Hematopoietic multipotent progenitor cell (in vitro differentiated cells): ENCODE measurements around the gene FAM9B.

DNA sequence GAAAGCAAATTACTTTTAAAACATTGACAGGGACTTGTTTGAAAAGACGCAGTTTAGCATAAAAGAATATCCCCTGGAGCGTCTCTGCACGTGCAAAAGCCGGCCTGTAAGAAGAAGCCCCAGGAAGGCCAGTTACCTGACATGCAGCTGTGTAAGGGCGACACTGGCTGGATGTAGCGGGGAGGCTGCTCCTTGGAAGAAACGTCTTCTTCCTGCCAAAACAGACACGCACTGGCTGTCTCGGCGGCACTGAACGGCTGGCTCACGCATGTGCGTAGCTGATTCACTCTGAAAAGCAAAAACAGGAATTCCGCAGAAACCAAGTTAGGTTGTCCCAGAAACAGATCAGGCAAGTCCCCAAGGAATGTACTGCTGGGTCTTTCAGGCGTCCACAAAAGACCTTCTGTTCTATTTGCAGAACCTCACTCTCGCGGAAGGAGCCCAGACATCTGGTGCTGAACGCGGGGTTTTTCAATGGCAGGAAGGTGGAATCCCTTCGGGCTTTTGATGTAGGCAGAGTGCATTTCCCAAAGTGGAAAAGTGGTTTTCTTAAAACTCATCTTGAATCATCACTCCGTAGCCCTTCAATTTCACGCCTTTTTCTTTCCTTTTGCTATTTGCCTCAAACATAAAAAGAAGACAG, 4.0 kb upstream of the ARSL start:
- CAGE, long polyA plus RNA, result no peak

GRCh38 chrX:6227644-6227947, 1.1 kb downstream of the NLGN4X start:
- CAGE, long polyA plus RNA, result no peak

DNA sequence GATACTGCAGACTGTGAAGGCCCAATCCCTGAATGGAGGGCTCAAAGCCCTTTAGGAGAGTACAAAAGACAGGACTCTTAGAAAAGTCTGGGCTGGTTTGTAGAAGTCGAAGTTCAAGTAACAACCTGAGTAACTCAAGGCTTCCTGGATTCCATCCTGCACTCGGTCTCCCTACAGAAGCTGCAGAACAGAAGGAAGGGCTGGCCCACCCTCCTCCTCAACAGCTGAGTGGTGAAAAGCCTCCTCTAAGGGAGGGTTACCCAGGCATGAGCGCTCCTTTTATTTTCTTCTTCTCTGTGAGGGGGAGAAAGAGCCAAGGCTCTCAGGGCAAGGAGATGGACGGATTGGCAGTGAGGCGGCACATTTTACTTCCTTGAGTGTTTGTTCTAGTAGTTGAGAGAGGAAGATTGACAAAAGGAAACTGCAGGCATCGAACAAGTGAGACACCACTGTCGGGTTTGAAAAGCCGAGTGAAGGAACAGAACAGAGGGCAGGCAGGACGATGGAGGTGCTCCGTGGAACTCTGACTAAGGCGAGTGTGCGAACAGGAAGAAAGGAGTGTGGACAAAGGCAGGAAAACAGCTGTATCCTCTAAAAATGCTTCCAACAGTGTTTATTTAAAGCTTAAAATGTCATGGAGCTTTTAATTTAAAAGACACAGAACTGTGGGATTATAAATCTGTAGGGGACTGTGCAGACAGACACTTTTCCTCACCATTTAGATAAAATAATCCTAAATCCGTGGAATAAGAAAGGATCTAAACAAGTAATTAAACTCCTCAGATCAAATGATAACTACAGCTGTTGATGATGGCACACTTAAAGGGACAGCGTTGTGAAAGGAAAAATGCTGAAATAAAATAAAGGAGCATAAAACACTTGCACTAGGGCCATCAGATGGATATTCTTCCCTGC, 38.3 kb upstream of the STS start:
- CAGE, long polyA plus RNA, result no peak

DNA sequence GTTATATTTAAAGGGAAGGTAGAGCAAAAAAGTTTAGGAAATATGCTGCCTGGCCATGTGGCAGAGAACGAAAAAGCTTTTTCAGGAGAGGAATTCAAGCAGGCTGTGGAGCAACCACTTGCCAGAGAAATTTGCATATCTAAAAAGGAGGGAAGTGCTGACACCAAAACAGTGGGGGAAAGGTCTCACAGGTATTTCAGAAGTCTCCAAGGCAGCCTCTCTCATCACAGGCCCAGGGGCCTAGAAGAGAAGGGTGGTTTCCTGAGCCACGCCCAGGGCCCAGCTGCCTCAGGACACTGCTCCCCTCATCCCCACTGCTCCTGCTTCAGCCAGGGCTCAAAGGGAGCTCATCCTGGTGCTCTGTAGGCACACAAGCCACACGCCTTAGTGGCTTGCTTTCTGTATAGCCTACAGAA, 29.9 kb upstream of the STS start:
- CAGE, long polyA plus RNA, result no peak

- CAGE, long polyA plus RNA, result no peak
These were observed 390 bp upstream of the STS start for GRCh38 chrX:7147108-7147535.

GRCh38 chrX:9033974-9034291, at the start of gene FAM9B:
TSS of gene FAM9B (minus strand) at chrX:9034127.
- CAGE, long polyA plus RNA, result no peak

DNA sequence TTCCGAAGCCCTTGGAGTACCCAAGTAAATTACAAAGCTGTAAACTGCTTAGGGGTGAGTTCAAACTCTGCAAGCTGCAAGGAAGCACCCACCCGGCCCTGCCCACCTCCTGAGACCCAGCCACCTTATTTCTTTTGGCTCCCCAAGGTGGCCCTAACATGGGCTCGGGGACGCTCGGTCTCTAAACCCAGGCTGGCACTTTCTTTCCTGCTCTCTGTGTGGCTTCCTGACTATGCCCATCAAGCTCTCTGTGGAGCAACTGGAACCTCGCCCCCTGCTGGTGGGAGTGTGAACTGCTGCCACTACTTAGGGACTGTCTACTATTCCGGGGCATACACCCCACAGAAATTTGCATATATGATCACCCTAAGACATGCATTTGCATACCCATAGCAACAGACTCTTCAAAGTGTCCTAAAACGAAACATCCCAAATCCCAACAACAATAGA, 151.7 kb upstream of the TBL1X start:
- CAGE, long polyA plus RNA, result no peak

DNA sequence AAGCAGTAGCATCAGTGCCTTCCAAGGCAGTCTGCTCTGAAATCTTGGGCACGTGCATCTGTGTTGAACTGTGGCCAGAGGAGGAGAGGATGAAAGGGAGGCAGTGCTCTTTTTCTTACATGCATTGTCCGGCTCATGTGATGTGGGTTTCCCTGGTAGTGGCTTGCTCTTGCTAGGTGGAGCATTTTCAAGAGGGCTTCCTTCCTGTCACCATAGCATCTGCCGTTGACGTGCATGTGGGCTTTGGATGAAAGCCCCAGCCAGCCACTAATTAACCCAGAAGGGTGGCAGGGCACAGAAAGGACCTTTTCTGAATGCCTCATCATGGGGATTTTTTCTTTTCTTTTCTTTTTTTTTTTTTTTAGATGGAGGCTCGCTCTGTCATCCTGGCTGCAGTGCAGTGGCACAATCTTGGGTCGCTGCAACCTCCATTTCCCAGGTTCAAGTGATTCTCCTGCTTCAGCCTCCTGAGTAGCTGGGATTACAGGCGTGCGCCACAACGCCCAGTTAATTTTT, 121.3 kb downstream of the GPR143 start:
- CAGE, long polyA plus RNA, result no peak

DNA sequence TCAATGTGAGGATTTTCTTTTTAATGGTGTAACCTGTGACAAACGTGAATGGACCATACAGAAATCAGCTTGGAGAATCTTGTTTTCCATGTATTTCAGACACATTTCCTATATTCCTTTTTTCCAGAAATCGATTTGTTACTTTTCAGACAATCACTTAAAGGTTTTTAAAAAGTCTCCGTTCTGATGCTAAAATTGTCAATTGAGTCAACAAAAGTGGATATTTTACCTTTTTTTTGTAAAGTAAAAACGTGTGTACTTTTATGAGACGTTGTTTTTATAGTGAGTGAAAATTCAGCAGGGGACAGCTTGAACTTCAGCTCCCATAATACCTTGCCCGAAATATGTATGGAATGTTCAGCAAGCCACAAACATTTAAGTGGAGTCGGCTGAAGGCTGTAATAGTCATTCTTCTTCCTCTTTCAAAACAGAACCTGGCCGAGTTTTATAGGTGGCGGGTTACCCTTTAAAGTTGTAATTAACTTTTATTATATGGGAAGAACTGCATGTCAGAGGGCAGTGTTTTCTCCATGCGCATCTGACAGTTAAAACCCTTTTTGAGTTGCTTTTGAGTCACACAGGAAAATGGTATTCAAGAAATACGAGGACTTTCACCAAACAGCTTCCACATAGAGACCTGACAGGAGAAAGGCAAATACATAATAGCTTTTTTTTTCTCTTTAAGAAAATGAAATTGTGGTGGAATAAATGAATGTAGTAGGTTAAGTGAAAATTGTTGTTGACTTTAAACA, 50.7 kb downstream of the CLDN34 start:
- CAGE, long polyA plus RNA, result no peak

- CAGE, long polyA plus RNA, result no peak
These were observed 74.1 kb downstream of the CLDN34 start for GRCh38 chrX:10041235-10041675.

DNA sequence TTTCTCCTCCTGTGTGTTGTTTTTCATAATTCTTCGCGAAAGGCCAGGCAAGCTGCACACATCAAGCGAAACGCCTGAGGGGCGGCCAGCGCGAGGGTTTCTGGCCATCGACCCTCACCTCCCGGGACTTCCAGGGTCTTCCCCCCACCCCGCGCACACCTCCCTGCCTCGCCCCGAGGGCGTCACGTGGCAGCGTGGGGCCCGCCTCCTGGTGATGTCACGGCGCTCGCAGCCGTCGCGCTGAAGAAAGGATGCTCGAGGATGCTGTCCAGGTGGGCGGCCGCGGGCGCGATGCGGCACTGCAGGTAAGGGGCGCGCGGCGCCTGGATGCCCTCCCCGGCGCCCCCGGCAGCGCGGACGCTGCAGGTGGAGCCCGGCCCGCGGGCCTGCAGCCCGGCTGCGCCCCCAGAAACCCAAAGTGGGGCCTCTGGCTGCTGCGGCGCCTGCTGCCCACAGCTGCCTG, 1.5 kb downstream of the CLCN4 start:
- CAGE, long polyA plus RNA, result no peak

DNA sequence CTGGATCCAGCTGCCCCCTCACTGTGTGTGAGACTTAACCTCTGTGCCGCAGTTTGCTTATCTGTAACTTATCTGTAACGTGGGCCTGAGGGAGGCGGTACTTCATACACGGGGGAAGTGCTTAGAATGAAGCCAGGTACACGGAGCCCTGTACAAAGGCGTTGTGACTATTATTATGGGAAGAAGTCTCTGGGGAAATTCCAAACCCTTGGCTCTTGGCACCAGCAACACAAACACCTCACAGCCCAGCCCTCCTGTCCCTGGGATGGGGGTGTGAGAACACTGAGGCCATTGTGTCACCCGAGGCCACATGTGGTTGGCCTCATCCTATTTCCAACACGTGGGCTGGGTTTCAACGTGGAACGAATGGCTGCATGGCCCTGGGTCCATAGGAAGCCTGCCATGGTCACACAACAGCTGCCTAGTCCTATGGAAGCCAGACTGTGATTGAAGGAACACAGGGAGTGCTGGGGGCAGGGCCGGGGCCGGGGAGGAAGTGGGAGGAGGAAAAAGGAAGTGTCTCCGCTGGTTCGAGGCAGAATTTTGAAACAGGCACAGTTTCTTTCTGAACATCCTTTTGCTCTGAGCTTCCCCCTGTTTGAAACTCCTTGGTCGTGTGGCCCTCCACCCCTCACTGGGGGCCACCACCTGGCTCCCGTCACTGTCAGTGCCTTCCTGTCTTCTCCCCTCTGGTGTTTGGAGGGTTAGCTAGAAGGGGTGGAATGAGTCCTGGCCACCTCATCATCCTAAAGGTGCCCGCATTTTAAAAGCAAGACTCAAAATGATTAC, 10.0 kb downstream of the CLCN4 start:
- CAGE, long polyA plus RNA, result no peak

DNA sequence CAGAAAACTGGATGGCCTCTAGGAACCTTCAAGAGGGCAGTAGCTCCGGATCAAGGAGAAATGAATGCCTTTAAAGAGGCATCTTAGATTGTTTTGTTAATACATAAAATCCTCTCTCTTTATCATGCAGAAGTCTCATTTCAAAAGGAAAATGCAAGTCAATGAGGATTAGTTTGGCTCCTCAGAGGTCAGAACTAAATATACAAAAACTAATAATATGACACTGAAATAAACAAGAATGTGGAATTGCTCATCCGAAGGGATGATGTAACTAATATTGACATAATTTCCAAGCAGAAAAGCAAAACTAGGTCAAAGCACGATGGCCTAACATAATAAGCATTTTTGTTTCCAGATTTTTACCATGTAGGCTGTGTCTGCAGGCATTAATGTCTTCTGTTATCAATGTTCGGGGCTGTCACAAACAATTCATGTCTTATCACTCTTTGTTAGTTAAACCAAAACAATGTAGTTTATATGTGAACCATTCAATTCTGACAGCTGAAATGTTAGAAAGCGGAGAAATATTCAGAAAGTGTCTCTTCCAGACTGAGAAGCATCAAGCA, 8.7 kb downstream of the MID1 start:
- CAGE, long polyA plus RNA, result no peak

DNA sequence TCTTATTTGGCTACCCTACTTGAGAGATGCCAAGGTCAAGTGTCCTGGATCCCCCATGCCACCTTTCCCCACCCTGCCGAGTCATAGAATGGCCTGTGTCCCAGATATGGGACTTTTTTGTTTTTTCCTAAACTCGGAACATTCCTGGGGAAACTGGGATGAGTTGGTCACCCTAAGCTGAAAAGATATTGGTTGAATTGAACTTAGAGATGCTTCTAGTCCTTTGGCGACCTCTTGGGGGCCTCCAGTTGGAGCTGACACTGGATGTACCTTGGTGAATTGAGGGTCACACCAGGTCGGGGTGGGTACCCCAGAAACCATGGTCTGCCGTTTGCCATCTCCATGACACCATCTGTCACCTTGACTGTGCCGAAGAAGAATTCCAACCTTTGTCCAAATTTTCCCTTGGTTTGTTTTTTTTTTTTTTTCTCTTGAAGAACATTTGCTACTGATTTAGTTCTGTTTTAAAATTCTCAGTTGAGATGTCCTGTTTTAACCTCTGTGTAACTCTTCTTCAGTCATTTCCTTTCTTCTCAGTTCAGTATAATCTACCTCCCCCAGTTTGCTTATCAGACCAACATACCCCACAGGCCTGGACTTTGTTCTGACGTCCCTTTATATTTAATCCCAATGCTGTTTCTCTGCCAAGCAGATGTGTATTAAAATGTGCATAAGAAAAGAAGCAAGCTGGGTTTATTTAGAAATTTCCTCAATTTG, 24.1 kb downstream of the HCCS start:
- CAGE, long polyA plus RNA, result no peak

GRCh38 chrX:11138541-11139499, 27.7 kb downstream of the HCCS start:
- CAGE, long polyA plus RNA, result no peak

DNA sequence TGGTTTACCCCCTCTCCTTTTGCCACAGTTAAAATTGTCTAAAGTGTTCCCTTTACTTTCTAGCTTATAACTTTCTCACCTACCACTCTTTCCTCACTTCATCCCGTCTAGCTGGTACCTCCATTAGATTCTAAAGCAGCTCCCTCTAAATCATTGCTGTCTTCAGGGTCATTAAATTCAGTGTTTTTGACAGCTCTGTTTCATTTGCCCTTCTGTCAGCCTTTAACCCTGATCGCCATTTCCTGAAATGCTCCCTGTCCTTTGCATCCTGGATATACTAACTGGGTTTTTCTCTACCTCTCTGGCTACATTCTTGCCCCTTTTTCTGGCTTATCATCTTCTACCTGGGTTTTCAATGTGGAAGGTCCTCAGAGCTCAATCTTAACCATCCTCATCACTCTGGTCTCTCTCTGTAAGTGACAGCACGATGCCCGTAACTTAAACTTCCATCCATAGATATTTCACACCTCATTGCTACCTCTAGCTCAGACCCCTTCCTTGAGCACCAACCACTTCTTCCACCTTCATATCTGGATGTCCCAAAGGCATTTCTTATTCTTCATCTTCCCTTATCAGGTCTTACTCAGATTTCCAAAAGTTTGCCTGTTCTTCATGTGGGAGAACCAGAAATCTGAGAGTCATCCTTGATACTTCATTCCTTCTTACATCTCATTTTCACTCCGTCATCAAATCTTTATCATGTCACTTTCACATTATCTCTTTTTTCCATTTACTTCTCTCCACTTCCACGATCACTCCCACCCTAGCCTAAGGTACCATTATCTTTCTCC, 80.7 kb downstream of the HCCS start:
- CAGE, long polyA plus RNA, result no peak

- CAGE, long polyA plus RNA, result no peak
These were observed 27.0 kb upstream of the AMELX start for GRCh38 chrX:11266198-11266660.

DNA sequence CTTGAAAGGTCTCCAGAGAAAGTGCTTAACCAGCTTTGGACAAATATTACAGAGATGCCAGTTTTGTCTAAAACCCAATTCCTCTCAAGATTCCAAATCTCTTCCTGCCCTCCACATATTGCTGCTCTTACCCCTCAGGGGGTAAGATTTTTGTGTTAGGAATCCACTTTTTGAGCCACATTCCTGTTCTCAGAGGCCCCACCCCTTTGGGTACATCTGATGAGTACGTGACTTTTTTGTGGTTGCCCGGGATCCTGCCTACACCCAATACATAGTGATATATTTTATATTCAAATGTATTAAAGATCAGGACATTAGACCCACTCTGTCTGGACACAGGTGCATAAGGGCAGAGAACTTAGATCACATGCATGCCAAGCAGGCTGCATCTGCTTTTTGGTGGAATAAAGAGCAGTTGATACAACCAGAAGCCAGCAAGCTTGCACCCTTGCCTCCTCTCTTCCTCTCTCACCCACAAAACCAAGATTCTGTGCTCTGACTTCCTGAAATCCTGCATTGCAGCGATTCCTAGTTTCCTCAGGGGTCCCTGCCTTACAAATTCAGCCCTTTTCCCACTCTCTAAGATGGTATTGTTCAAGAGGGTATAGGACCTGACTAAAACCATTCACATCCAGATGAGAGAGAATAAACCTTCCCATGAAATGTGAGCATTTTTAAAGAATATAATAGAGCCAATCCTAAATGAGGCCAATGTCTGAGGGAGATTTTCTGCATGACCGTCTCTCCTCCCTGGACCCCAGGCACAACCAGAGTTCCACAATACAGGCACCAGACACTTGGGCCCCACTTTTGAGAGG, 2.2 kb downstream of the AMELX start:
- CAGE, long polyA plus RNA, result no peak

GRCh38 chrX:11424168-11425284, 131.3 kb downstream of the AMELX start:
- CAGE, long polyA plus RNA, result no peak

GRCh38 chrX:11663765-11664858, 1.6 kb downstream of the ARHGAP6 start:
- CAGE, long polyA plus RNA, result no peak